Hair follicular keratinocyte (primary cell): ENCODE data around the genes TIPARP and IFT80.

DNA sequence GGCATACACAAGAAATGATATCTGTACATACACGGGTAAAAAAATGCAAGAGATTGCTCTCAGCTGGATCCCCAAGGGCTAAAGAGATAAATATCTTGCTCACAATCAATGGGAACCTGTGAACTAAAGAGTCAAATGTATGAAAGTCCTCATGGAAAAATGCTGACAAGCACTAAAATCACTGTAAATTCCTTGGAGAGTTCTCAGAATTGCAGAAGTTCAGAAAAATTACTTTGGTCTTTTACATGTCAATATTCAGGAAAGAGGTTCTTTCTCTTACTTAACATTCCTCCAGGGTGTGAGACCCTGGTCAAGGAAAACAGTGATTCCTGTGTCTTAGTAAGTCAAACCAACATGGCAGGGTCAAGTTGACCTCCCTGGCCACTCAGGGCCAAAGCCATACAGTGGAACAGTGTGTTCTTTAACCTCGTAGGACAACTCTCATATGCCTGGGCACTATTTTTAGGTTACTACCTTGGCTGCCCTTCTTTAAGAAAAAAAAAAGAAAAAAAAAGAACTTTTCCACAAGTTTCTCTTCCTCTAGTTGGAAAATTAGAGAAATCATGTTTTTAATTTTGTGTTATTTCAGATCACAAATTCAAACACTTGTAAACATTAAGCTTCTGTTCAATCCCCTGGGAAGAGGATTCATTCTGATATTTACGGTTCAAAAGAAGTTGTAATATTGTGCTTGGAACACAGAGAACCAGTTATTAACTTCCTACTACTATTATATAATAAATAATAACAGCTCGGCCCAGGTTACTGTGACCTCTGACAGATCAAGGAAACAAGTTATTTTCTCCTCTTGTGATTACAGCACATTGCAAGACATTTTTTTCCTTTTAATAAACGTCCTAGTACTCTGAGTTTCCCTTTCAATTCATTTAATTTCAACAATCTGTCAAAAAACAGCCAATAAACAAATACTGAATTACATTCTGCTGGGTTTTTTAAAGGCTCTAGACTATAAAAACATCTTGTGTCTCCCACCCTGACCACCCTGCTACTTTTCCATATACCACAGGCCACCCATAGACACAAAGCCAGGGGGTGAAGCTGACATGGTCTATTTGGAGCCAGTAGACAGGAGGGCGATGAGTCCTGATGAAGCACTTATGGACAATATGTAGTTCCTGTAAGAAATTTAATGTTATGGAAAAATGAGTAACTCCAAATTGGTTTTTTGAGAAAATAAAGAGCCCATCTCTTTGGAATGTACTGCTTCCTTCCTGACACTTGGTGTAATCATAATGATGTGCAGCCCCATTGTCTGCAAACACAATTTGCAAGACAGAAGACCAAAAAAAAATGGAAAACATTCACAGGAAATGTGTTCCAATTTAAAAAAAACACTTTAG lies 12.3 kb downstream of the SSR3 start:
- RAMPAGE, long total RNA, result no peak

DNA sequence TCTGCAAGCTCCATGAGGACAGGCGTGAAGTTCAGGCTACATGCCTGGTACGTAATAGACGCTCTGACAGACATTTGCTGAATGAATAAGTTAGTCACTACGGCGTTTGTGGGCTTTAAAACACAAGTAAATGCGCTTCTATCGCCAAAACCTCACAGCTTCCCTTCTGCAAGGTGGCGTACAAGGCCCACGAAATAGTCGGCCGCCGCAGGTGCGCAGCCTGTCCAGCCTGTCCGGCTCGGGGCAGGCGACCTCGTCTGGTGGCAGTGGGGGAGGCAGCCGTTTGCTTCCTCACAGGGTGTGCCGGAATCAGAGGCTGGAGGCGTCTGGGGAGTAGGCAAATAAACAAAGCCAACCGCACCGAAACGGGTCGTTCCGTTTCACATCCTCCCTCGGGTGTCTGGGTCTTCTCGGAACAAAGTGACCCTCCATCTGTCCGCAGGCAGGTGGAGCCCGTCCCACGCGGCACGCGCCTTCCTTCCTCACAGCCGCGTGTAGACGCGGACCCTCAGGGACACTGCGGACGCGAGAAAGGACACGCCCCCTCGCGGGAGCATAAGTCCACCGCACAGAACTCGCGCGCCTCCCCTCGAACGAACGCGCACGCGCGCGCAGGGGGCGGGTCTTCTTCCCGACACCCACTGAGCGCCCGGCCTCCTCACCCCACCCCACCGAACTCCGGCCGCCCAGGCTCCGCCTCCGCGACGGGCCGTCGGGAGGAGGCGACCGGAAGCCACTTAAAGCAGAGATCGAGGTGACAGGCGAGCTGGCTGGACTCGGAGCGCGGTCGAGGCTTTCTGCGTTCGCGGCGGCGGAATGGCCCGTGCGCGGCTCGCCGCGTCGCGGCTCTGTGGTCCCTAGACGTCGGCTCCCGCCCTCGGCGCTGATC lies at the start of gene TIPARP:
TIPARP (plus strand) TSS at position 745 of the 889 bp plus-strand sequence.
- RAMPAGE, long total RNA, result start-site peak on the plus strand centred at position 759 of the sequence, 29 bp wide, 1,096 and 543 reads in 2 replicates

GRCh38 chr3:156701489-156702019 lies 27.2 kb downstream of the TIPARP start:
- RAMPAGE, long total RNA, result no peak

DNA sequence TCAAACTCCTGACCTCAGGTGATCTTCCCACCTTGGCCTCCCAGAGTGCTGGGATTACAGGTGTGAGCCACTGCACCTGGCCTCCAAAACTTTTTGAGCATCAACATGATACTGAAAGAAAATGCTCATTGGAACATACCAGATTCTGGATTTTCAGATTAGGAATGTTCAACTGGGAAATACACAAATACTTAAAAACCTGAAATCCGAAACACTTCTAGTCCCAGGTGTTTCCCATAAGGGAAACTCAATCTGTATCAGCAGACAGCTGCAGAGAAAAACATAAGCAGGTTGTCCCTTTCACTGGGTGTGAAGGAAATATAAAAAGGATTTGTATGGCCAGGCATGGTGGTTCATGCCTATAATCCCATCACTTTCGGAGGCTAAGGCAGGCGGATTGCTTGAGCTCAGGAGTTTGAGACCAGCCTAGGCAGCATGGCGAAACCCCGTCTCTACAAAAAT lies 32.9 kb downstream of the TIPARP start:
- RAMPAGE, long total RNA, result no peak

DNA sequence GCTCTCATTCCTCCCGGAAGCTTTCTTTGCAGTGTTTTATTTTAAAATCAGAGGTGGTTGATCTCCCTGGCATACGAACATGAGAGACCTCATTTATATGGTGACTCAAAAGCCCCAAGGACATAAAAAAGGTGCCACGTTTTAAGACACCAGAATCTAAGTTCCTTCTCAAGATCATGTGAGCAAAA lies 8.7 kb upstream of the LEKR1 start:
- RAMPAGE, long total RNA, result no peak

- RAMPAGE, long total RNA, result no peak
Measured at GRCh38 chr3:157081381-157082153, 78.4 kb downstream of the CCNL1 start.

GRCh38 chr3:157089459-157090383 lies 70.2 kb downstream of the CCNL1 start:
- RAMPAGE, long total RNA, result no peak

DNA sequence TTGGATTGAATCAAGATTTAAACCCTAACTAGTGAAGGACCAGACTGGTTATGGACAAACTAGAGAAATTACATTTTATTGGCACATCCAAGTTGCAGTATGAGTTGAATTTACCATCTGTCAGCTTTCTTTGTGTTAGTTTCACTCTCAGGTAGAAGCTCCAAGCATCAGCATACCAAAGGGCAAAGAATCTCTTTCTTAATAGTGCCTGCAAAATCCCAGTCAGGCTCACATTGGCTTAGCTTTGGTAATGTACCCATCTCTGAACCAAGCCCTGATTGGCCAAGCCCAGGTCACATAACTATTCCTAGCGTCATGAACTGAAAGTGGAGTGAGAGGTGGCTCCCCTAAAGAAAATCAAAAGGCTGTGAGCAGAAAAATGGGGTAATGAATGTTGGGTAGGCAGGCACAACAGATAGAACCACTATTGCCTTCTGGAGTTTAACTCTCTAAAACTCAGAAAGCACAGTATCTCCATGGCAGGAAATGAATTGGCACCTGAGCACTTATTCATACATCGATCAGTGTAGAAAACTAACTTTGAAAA lies 66.8 kb downstream of the CCNL1 start:
- RAMPAGE, long total RNA, result no peak

DNA sequence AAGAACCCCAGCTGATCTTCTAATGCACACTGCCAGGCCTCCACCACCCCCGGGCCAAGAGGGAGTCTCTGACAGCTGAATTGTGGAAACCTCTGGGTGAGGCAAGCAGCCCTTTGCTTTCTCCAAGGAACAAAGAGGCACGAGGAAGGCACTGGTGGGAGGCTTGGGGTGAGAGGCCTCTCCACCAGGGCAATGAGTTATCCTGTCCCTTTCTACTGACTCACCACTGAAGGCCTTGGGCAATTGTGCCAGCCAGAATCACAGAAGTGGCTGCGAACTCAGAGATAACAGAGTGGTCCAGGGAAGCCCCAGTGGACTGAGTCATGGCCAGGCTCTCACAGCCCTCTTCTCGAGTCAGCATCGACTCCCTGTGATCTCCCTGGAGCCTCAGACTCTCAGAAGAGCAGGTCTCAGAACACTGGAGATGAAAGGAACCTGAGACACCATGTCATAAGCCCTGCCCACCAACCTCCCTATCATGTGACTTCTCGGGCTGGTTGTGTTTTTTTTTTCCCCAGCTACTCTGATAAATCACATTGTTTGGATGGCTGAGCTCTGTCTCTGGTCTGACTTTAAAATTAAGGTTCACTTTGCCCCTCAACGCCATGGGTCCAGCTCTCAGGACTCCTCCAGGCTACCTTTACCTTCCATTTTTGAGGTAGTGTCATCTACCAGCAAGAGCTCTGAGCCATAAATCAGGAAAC lies 31.6 kb downstream of the CCNL1 start:
- RAMPAGE, long total RNA, result no peak

GRCh38 chr3:157156305-157156718 lies 3.6 kb downstream of the CCNL1 start:
- RAMPAGE, long total RNA, result no peak

DNA sequence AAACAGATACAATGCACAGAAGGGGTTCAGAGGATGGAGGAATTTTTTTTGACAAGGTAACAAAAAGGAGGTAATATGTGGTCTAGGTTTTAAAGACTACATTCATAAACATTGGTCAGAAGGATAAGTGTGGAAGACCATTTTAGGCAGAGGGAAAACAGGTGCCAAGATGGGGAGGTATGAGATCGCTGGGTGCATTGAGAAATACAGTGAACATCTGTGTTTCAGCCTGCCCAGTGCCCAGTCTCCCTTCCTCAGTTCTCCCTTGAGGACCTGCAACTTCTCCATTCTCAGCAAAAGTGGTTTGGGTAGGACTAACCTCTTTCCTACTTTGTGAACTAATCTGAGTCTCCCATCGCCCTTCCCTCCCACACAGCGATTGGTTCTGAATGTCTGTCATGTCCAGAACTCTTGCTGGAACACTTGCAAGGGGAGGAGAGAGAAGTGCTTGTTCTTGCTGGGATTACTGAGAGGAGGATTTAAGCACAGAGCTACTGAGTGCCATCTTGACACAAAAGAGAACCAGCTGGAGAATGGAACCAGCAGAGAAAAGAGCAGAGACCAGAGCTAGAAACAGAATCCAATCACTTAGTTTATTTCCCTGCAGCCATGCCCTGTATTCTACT lies 10.9 kb upstream of the CCNL1 start:
- RAMPAGE, long total RNA, result no peak

- RAMPAGE, long total RNA, result no peak
Measured at GRCh38 chr3:157174575-157175644, 15.0 kb upstream of the CCNL1 start.

- RAMPAGE, long total RNA, result no peak
Measured at GRCh38 chr3:157437175-157438037, 756 bp downstream of the PTX3 start.

- RAMPAGE, long total RNA, result no peak
Measured at GRCh38 chr3:158585299-158585609, 14.3 kb downstream of the MLF1 start.

- RAMPAGE, long total RNA, result no peak
Measured at GRCh38 chr3:158768890-158769551, 32.8 kb upstream of the MFSD1 start.

GRCh38 chr3:159929107-159930053 lies 295.8 kb upstream of the C3orf80 start:
- RAMPAGE, long total RNA, result no peak

DNA sequence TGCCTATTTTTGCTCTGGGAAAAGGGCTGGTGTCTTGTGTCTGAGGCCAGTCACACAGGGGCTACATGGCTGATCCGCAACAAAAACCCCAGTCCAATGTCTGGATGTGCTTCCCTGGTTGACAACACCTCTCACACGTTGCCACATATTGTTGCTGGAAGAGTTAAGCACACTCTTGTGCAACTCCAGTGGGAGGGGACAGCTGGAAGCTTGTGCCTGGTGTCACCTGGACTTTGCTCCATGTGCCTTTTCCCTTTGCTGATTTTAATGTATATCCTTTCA lies 118.0 kb upstream of the C3orf80 start:
- RAMPAGE, long total RNA, result no peak

DNA sequence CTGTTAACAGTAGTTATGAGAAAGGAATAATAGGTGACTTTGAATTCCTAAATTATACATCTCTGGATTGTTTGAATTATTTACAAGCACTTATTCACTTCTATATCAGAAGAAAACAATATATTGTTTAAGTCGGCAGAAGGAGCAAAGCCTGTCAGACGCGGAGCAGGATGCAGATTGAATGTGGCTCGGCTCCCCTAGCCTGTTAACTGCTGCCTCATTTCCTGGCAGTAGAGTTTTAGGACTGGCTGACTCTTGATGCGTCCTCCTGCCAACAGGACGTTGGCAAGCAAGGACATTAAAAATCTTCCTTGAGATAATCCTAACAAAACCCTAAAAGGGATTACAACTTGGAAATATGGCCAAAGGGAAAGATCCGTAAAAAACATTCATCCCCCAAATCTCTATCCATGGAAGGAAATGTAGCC lies 44.8 kb upstream of the C3orf80 start:
- RAMPAGE, long total RNA, result no peak

GRCh38 chr3:160398938-160399395 lies at the start of gene IFT80:
Gene IFT80, minus strand, starts transcription at chr3:160399225.
- RAMPAGE, long total RNA, result no peak

- RAMPAGE, long total RNA, result no peak
Measured at GRCh38 chr3:160400774-160401194, 1.3 kb downstream of the SMC4 start.